Bile duct (tissue), 1 donor: ENCODE measurements around a stretch of chr7.

DNA sequence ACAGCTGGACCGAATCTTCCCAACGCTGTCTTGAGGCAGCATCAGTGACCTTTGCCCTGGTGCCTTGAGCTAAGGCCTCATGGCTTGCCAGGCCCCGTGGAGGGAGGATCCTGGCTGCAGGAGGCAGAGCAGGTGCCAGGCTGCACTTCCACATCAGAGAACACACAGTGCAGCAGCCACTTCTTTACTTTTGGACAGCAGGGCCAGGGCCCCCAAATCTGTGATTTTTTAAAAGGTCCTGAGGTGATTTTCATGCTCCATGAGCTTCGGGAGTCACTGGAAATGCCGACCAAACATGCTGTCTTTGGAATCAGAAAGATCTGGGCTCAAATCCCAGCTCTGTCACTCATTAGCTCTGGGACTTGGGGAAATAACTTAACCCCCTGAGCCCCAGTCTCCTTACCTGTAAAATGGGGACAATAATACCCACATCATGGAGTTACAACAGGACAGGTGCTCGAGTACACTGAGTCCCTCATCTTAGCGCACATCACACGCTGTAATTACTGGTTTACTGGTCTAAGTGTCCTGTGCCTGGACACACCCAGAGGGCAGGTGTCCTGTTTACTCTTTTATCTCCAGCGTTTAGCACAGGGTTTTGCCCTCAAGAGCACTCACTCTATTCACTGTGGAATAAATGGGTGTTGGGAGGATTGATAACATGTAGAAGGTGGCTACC, 95.8 kb upstream of the EFCAB10 start:
- PRO-cap, result no peak

DNA sequence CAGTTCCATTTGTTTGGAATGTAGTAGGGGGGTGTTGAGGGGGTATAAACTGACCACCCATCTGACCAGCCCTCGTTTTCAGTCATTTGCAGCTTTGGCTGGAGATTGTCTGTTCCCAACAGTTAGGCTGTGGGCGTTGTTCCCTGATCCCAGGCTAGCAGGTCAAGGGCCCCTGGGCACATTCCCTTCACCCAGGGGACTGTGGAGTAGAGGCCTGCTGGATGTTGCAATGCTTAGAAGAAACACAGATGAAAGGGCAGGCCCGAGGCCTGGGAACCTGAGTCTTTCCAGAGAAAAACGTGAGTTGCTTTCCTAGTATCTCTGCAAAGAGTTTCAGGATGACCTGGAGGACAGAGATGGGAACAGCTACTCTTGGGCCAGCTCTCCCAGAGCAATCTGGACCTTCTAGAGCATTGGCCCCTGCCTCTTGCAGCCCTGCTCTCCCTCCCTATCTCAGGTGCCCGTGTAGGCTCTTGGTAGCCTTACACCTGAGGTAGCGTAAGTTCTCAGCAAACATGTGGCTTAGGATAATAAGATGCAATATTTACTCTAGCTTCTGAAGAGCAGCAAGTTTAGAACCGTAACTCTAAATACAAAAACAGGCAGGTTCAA, 99.3 kb upstream of the EFCAB10 start:
- PRO-cap, result no peak

GRCh38 chr7:105723441-105724098, 142.3 kb upstream of the EFCAB10 start:
- PRO-cap, result no peak

DNA sequence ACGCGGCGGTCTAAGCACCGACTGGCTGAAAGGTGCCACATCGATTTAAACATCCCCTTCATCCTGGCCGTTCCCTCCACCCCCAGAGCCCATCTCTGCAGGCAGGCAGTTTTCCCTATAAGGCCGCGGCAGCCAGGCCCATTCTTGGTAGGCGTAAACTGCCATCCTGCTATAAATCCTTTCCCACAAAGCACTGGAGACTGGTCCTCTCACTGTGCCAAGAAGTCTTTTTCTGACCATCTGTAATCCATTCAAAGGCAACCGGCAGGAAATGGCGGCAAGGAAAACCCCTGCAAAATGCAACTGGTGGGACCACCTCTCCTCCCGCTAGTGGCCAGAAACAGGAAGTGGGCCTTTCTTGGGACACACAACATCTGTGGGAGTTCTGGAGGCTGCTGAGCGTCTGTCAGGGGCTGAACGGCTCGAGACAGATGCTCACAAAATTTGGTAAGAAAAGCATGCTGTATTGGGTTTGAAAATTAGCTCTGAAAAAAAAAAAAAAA, 22.4 kb downstream of the ATXN7L1 start:
- PRO-cap, result no peak

DNA sequence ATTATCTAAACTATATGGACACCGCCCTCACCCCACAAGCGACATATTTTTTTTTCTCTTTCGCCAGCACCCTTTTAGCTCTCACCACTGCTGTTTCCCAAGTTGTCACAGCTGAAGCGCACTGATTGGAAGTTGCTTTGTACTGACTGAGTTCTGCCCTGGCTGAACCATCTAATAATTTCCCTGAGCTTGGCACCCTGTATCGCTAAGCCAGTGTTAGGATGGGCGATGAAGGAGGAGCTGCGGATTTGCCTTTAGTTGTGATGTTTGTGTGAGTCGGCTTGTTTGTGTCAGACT, 1.3 kb upstream of the ATXN7L1 start:
- PRO-cap, result no peak

- PRO-cap, result no peak
Observed at GRCh38 chr7:106071965-106072585, 40.0 kb downstream of the SYPL1 start.

GRCh38 chr7:106198918-106199563, 85.7 kb downstream of the NAMPT start:
- PRO-cap, result no peak

DNA sequence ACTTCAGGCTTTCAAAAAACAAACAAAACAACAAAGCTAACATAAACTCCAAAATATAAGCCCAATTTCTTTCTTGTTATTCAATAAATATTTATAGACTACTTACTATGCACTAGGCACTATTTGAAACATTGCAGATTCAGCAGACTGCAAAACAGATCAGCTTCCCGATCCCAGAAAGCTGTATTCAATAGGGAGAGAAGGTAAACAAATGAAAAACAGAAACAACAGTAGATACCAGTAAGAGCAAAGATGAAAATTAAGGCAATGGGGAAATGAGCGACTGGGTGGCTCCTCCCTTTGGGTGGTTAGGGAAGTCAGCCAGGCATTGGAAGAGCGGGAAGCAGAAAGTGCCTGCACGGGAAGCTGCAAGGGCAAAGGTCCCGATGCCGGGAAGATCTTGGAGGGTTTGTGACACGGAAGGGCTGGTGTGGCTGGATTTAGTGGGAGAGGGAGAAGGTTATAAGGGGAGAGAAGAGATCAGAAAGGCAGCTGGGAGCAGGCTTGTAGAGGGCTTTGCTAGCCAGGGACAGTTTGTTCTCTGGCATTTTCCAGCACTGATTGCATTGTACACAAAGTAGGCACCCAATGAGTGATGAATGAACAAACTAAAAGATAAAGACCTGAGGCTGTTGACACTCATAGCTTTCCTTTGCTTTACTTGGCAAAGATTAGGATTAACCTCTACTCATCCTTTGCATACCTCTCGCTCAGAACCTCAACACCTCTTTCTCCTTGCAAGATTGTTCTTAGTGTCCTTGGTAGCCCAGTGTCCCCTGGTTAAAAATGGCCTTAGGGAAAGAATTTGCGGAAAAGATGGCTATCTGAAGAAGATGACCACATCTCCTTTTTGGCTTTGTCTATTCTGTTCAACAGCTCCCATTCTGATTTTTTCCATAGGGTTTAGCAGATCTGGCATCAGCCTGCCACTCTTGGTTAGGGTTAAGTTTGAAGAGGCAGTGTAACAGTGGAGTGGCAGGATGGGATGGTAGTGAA, 67.7 kb downstream of the NAMPT start:
- PRO-cap, result no peak

DNA sequence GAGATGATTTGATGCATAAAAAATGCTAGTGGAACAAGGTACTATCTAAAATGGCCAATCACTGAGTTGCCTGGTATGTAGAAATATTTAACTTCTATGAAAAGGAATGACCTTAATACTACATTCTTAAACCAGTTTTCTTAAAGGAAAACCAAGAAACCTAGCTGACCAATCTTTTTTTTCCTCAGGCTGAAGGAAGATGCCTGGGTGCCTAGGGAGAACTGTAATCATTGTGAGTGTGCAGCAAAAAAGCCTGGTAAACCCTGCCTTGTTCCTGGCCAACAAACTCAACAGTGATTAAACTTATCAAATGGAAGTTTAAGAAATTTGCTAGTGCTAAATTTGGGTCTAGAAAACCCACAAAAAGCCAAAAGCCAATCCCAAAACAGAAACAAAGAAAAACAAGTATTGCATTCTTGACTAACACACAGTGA, 33.5 kb downstream of the NAMPT start:
- PRO-cap, result no peak

DNA sequence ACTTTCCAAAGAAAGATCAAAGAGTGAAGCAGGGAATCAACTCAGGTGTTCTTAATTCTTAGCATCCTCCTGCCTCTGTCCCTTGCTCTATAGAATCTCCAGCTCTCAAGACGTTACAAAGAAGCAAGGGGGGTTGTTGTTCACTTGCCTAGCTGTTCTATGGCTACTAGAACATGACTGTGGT, 31.1 kb downstream of the NAMPT start:
- PRO-cap, result no peak

DNA sequence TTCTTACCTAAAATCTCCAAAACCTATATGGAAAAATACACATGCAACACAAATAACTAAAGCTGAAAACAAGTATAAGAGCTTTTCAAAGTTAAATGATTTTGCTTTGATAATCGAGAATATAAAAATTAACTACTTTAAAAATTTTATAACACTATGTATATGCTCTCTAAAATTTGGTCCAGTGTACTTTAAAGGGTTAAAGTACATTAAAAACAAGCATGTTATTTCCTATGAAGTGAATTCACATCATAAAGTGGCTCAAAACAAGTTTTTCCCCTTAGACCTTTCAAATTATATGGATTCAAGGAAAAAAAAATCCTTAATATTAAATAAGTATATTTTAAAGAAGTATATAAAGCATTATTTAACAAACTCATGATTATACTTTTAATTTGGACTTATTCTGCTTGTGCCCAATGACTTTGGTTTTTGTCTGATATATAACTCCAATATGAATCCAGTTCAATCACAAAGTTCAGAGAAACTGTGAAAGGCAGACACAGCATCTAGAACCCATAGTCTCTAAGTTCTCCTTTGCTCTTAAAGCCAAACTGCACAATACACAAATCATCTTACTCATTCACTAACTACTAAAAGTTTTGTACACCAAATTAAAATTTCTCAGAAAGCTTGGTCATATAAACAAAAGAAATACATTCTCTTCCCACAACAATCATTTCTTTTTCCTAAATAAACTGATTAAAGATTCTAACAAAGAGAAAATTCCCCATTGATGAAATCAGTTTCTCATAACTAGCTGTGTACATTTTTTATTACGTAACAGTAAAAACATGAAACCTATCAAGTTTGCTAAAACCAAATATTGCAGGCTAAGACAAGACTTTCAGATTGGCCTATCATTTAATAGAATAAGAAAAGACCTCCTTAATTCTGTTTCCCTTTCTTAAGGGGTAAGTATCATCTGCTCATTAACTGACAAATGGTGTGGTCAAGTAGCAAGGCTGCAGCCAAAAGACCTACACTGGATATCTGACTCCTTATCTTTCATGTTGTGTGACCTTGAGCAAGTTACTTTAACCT, 22.8 kb downstream of the NAMPT start:
- PRO-cap, result no peak

GRCh38 chr7:106264680-106265870, 19.7 kb downstream of the NAMPT start:
- PRO-cap, result no peak

DNA sequence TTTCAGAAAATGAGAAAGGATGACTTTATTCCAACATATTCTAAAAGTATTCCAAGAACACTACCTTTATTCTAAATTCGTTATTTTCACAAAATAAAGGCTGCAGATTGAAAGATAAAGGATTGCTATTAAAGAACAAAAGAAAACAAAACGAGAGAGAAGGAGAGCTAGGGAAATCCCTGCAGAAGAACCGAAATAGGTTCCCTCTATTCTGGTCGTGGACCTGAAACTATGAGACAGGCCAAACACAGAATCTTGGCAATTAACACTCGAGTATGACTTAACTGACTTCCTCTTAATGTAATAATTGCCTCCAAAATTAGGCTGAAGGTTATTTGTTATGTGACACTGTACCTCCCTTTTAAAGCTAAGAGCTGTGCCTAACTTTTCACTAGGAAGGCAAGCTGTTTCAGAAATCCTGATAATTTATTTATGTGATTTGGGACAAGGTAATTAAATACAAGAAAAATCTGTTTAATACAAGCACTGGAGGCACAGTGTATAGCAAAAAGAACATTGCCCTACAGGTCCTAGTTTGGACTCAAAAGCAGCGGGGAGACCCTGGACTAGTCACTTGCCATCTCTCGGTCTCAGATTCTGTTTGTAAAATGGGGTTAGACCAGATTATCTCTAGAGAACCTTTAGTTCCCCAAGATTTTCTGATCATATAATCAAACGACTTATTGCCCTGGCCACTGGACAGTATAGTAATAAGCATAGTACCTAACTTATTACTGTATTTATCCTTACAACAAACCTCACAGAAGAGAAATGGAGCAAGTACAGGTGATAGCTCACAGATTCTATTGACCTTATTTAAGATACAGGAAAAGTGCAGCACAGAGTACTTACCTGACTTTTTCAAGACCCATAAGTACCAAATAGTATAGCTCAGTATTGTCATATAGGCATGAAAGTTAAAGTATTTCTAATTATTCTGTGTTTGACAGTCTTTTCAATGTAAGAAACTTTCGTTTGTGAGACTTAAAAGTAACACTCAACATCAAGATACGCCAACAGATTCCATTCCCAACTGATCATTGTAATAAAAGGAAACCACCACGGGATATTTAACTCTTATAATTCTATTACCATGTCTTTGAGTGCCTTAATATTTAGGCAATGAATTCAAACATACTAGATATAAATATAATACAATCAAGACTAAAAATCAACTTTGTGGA, 11.4 kb downstream of the NAMPT start:
- PRO-cap, result unidirectional peak, minus-strand start at position 594 of the sequence

DNA sequence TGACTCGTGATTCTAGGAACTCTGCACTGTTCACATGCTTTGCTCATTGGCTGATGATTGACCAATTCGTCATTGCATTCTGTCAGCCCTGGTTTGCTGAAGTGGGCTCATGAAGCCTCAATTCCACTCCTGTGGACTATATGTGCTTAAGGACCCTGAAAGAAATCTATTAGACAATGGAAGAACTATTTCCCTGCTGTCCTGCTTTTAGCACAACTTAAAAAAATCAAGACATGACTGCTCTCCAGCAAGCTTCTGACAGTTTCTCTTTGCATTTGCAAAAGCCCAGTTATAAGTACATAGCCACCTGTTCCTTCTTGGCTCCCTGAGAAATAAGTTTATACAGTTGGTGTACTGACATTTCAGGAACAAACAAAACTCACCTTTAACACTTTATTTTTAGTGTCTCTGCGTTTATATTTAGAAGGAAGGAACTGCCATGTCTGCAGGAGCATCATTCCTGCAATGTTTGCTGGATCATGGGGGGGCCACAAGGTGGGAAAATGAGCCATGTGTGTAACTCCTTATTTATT, 146.0 kb upstream of the NAMPT start:
- PRO-cap, result no peak

- PRO-cap, result no peak
Observed at GRCh38 chr7:106462431-106462915, 177.7 kb upstream of the NAMPT start.

- PRO-cap, result no peak
Observed at GRCh38 chr7:106485869-106486956, 174.7 kb downstream of the CCDC71L start.

DNA sequence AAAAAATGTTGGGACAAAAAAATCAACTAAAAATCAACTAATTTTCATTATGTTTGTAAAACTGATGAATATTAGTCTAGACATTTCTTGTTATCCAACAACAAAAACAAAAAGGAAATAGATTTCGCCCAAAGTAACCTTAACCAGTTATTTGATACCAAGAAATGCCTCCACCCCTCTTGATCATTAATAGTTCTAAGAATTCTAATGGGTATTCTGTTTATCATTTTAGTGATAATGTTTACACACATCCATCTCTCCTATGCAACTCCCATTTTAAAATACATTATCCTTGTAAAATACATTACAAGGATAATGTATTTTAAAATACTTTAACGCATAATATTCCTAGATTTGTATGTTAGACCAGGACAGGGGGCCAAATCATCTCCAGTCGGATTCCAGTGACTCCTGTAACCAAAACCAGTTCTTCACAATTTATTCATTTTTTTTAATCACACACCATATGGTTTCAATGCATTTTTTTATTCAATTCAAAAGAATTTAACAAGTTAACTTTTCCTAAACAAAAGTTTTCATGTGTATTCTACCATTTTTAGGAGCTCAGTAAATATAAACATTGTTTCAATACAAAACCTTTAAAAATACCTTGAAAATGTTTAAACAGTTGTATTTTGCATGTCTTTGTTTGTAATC, 1.9 kb downstream of the CCDC71L start:
- PRO-cap, result no peak

- PRO-cap, result no peak
Observed at GRCh38 chr7:106881595-106882038, 16.5 kb downstream of the PIK3CG start.

DNA sequence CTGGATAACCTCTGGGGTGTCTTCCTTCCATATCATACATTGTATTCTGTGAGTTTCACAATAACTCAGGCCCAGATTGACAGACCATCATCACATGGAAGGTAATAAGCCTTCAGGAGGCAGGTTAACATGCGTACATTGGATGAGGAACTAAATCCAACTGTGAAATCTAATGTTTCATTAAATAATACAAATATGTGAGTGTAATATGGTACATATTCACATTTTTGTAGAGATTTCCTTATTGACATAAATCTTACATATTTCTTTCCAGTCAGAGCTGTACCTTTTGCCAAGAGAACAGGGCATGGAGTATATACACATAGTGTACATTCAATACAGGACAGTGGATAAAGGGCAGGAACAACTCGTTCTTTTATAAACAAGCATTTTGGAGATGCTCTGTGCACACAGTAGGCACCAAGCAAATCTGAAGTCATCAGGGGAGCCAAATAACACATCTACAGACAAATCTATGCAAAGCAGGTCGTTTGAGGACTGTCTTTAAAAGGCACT, 26.2 kb downstream of the PIK3CG start:
- PRO-cap, result no peak

- PRO-cap, result no peak
Observed at GRCh38 chr7:107220279-107221307, 51.8 kb downstream of the HBP1 start.